Neuron (in vitro differentiated cells): ENCODE measurements around the genes CDH12, GOLPH3 and BRIX1.

DNA sequence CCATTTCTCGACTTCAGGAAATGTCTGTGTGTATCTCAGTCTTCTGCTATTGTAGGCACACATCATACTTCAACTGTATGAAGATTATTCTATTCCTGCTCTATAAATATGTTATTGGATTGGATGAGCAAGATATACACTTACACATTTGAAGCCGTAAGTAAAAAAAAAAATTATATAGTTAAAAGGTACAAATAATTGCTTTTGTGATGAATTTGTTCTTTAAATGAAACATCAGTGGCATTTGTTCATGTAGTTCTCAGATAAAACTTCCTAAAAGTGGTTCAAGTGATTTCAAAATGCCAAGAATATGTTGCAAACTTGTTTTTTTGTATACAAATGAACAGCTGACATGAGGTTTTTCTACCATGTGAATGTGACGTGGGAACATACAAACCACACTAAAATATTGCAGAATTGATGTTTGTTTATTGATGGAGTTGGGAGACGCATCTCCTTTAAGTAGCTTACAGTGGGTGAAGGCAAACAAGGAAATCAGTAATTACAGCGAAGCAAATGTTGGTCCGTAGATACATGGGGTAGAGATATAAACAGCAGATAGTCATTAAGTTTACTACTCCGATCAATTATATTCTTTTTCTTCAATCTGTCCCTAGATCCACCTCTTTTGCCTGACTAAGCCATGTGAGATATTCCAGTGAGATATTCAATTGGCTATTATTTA is 16.9 kb downstream of the BASP1 start:
- PRO-cap = no peak

DNA sequence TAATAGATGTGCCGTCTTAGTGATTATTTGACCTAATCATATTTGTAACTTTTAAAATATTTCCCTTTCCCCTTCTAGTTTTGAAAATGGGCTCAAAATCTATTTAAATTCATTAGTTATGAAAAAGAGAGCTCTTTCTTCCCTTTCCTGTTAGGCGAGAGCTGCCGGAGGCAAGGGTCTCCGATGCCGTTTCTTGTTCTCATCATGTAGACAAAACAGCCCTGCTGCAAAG is 393.6 kb upstream of the H3Y1 start:
- PRO-cap = no peak

GRCh38 chr5:22853145-22853675 is at the start of gene CDH12:
TSS of gene CDH12 (minus strand) at chr5:22853344.
- PRO-cap = unidirectional peak, minus-strand start at chr5:22853296; unidirectional peak, minus-strand start at chr5:22853326

DNA sequence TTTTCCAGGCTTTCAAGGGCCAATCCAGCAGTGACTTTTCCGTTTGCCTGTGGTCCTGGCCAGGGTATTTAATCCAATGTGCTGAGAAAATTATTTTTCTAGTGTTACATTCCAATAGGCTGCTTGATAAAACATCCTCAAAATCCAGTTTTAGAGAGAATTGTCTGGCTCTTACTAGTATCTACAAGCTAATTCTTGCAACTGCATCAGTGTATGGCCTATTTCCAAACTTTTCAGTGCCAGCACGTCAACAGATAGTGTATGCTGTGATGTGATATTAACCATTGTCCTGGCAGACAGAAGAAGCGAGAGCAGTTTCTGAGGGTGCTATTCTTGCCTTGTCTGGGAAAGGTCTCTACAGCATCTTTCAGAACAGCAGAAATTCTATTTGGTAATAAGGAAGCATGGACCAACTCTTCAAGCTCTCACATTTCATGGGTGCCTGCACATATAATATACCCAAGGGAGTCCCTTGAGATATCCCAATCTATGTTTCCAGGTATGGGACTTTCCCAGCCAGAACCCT is 174.2 kb upstream of the CDH12 start:
- PRO-cap = no peak

GRCh38 chr5:23835217-23835489 is 327.7 kb downstream of the PRDM9 start:
- PRO-cap = no peak

GRCh38 chr5:30100774-30101295 is 1092.7 kb upstream of the CDH6 start:
- PRO-cap = no peak

GRCh38 chr5:31916307-31916719 is 257.8 kb downstream of the GOLPH3 start:
- PRO-cap = no peak

DNA sequence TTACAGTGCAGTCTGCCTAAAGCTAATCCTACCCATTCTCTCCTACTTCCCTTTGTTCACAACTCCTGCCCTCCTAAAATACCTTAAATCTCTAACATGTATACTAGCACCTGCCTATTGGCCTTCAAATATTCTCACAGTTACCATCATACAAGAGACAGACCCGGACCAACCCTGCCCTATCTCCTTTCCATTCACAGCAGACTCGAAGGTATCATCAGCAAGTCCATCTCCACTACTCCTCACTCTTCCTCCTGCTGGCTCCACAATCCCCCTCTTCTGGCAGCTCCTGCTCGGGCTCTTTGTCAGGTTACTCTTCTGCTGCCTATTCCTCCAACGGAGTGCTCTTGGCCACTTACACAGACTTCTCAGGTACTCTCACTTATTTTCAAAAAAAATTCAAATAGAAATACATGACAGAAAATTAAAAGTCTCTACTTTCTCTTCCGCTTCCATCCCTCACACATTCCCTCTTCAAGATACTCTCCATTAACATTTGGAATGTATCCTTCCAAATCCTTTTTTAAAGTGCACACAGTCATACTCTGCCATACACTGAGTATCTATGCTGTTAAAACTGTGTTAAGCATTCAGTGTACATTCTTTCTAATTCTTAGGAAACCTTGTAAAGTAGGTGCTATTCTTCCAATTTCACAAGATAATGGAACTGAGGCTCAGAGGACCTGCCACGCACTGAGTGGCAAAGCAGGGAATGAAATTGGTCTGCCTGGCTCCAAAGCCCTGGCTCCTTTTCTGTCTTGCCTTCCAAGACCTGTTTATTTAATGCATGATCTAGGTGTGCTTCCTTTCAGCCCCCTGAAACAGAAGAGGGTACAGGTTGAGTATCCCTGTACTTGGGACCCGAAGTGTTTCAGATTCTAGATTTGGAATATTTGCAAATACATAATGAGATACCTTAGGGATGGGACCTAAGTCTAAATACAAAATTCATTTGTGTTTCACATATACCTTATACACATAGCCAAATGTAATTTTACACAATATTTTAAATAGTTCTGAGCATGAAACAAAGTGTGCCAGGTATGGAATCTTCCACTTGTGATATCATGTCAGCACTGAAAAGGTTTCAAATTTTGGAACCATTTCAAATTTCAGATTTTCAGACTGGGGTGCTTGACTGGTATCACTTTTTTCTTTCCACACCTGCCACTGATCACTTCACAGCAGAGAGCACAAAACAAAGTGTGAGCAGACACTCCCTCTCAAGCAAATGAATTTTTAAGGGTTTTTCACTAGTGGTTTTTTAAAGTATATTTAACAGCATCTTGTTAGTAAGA is 15.3 kb downstream of the GOLPH3 start:
- PRO-cap = no peak

DNA sequence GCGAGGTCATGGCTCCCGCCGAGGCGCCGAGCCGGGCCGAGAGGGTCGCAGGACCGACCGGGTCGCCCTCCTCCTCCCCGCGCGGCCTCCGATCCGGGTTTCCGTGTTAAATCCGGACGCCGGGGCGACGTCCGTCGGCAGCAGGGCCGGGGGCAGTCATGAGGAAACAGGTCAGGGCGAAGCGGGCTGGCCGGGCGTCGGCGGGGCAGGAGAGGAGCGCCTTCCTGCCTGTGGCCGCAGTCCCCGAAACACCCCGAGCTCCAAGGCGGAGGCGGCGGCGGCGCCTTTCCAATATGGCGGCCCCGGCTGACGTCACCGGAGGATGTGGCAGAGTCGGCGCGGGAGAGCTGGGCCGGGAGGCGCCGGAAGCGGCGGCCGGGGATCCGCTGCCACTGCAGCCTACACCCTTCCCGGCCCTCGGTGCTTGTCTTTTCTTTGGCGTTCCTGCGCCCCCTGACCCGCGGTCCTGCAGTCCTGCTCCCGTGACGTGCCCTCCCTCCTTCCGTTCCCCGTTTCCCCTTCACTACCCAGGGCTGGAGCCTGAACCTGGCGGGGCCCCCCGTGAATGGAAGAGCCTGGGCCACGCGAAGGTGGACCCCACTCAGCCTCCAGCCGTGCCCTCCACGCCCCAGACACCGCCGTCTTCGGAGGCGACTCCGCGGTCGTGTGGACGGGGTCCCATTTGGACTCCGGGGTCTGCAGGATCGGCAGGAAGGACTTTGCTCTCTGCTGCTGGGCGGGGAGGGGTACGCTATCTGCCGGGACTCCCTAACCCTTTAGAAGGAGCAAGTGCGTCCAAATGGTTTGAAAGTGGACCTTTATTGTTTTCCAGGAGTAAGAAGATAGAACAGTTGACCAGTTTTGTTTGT is at the start of gene GOLPH3:
Gene GOLPH3, minus strand, starts transcription at position 295 of the 869 bp plus-strand sequence.
- PRO-cap = bidirectional peak, plus-strand start at position 392 of the sequence, minus-strand start at position 288 of the sequence; bidirectional peak, plus-strand start at position 641 of the sequence, minus-strand start at position 646 of the sequence

GRCh38 chr5:32206885-32207376 is 32.8 kb upstream of the GOLPH3 start:
- PRO-cap = no peak

DNA sequence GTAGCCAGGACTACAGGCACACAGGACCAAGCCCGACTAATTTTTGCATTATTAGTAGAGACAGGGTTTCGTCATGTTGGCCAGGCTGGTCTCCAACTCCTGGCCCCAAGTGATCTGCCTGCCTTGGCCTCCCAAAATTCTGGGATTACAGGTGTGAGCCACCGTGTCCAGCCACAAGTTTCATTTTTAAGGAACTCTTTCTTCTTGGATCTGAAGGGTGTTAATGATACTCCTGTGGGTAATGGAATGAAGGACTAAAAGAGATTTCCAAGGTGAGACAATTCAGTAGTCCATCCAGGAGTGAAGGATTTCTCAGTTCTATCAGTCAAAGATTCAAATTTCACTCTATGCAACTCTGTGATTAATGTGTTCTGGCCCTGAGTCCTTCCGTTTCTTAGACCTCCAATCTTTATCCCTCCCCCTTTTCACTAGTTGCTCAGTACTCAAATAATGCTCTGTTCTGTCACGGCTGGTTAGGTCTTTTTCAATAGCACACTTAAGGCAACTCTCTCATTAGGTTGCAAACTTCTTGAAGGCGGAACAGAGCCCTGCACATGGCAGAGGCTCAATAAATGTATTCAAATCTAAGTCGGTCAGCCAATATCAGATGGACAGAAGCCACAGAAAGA is 66.7 kb upstream of the GOLPH3 start:
- PRO-cap = no peak

DNA sequence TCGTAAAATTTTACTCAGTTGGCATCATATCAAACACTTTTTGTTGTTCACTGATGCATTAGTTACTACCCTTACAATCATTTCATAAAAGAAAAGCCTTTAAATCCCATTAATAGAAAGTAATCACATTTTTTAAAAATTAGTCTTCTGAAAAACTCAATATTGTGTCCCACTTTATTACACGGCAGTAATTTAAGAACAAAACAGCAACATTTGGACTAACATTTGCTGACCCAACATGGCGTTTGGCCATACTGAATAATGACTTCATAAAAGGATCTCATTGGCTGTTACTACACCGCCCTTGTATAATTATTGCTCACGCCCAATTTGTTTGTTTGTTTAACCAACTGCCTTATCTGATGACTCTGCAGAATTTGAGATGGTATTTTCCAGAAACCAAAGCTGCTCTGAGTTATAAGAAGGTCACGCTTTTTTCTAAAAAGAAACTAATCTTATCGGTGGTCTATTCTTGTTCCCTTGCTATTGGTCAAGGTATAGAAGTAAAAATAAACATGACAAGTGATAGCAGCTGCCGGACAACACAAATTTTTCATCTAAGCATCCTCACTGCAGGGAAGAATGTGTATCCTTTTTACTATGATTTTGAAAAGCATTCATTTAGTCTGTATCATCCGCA is 200.2 kb upstream of the TARS1 start:
- PRO-cap = no peak

GRCh38 chr5:34165230-34165745 is 122.3 kb upstream of the C1QTNF3 start:
- PRO-cap = no peak

- PRO-cap = no peak
These were observed 138.2 kb upstream of the C1QTNF3 start for GRCh38 chr5:34181264-34181482.

- PRO-cap = no peak
These were observed 170.1 kb upstream of the RAI14 start for GRCh38 chr5:34485934-34486528.

DNA sequence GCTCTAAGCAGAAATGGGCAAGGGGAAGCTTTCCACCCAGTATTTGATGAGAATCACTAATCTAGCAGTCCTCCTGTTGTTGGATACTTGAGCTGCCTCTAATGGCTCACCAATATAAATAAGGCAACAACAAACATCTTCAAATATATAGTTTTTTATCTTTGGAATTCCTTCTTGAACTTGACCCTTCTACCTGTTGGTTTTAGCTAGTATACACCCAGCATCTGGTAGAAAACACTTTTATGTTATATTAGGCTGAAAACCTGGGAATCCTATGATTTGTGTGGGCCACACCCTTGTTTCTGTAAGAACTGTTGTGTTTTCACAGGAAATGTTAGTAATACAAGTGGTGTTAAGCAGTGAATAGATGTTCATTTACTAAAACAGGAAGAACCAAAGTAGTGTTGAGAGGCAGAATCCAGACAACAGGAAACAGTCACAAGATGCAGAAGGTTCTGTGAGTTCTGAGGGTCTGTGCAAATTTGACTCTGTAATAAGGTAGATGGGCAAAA is 73.1 kb upstream of the RAI14 start:
- PRO-cap = no peak

DNA sequence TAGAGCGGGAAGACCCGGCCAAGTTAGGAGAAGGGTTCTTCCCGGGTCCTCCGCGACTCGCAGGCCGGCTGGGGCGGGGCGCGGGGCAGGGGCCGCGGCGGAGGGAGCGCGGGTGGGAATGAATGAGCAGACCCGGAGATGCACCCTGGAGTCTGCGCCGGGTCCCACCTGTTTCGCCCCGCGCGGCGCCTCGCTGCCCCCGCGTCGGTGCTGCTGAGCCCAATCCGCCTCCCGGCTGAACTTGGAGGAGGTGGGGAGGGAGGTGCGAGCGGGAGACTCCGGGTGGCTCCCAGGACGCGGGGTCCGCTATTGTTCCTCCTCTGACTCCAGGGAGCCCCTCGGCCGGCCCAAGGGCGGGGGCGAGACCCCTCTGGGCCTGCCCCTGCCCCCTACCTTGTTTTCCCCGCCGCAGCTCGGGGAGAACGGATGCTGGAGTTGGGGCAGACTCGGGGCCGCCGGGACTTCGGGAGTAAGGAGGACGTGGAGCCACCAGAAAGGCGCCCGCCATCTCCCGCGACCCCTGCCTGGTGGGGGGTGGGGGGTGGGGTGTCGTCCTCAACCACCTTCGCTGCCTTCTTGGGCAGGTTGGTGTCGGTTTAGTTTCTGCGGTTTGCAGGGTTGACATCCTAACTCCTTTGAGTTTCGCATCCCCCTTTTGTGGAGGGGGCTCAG is 718 bp downstream of the RAI14 start:
- PRO-cap = bidirectional peak, plus-strand start at position 274 of the sequence, minus-strand start at position 210 of the sequence; bidirectional peak, plus-strand start outside the sequence, minus-strand start at position 529 of the sequence

GRCh38 chr5:34657382-34657515 is 1.1 kb downstream of the RAI14 start:
- PRO-cap = bidirectional peak, plus-strand start at chr5:34657415, minus-strand start at chr5:34657238

DNA sequence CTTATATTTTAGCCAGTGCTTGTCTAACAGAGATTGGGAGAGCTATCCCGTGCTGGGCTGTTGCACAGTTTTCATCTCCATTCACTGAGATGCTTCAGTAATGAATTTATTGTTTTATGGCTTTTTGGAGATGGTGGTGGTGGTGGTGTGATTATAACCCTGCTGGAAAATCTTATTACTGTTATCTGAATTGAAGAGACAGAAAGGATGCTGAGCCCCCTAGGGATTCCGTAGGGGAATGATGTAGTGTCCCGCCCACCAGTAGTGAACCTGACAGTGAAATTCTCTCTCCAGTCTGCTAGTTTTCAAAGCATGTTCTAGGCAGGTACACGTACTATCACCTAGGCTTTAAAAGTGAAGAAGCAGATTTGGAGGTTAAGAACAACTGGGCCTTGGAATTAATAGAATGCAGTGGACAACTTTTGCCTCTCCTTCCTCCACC is 1.9 kb downstream of the RAI14 start:
- PRO-cap = bidirectional peak, plus-strand start at position 301 of the sequence, minus-strand start at position 177 of the sequence

DNA sequence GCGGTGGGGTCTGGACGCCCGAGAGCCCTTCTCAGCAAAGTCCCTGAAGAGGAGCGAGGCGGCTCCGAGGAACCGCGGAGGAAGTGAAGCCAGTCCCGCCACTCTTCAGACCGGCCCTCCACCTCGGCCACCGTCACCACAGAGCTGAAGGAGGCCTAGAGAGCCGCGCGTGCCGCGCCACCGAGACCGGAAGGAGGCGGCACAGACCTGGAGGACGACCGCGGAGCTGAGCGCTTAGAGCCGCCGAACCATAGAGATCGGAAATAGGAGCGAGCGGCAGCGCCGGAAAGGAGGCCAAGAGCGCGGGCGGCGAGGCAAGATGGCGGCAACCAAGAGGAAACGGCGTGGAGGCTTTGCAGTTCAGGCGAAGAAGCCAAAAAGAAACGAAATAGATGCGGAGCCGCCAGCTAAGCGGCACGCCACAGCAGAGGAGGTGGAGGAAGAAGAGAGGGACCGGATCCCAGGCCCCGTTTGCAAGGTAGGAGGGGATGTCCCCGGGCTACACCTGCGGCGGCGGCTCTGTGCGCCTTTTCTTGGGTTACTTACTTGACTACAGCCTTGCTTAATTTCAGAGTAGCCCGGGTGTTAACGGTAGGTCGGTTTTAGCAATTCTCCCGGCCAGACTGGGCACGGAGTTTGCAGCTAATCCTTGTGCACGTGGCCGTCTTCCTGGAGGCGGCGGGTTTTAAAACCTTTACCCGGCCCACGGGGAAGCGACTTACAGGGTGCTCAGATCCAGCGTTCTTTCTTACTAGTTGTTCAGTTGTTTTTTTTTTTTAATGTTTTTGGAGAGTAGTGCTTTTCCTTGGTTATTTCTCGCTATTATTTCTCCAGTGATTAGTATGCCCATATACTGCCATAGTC is at the start of gene BRIX1:
Gene BRIX1, plus strand, starts transcription at position 292 of the 864 bp plus-strand sequence.
- PRO-cap = bidirectional peak, plus-strand start at position 297 of the sequence, minus-strand start at position 85 of the sequence